Glomerular endothelial cell (primary cell): ENCODE data around the genes IQUB, ASB15, GCC1 and HILPDA.

GRCh38 chr7:123431307-123431598 is 103.1 kb downstream of the IQUB start:
- RAMPAGE, long total RNA, result no peak

- RAMPAGE, long total RNA, result start-site peak on the minus strand at chr7:123534558-123534616, 22 and 13 reads in 2 replicates
Observed at GRCh38 chr7:123534308-123534704, at the start of gene IQUB. IQUB (minus strand) TSS chr7:123534595.

DNA sequence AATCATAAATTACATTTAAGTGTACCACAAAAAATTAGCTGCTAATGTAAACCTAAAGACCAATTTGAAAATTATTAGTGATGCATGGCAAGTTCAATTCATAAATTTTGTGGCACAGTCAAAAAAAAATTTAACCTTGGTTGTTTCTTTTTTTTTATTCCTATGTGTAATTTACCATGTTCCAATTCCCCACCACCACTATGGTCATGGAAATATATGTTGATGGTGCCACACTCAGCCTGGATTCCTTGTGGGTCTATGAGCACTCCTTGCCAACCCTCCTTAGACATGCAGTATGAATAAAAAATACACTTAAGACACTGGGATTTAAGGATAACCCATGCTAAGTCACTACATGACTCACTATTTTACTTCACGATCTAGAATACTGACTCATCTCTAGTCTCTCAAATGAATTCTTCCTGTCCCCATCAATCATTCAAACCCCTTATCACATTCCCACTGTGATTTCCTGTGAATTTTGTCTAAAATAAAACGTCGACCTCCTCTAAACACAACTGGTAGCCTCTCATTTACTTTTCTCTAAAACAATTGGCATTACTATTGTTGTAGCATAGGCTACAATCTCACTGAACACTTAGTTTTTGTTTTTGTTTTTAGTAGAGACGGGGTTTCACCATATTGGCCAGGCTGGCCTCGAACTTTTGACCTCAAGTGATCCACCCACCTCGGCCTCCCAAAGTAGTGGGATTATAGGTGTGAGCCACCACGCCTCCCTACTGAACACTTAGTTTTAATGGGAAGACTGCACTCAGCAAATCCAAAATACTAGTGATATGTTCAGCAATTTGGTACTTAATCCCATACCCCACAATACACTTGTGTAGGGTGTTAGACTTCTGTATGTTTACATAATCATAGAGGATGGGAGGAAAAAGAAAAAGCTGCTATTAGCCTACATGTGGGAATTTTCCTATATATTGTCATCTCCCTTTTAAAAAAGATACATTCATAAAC is 3.8 kb upstream of the IQUB start:
- RAMPAGE, long total RNA, result no peak

- RAMPAGE, long total RNA, result no peak
Observed at GRCh38 chr7:123601329-123602090, at the start of gene ASB15. ASB15 (plus strand) TSS chr7:123601821.

GRCh38 chr7:123637274-123637673 is 18.4 kb upstream of the LMOD2 start:
- RAMPAGE, long total RNA, result no peak

GRCh38 chr7:123642010-123642495 is 13.6 kb upstream of the LMOD2 start:
- RAMPAGE, long total RNA, result no peak

- RAMPAGE, long total RNA, result no peak
Observed at GRCh38 chr7:123719094-123720357, 29.3 kb downstream of the WASL start.

GRCh38 chr7:123747588-123748046 is 1.2 kb downstream of the WASL start:
- RAMPAGE, long total RNA, result no peak

- RAMPAGE, long total RNA, result no peak
Observed at GRCh38 chr7:125034062-125034398, 104.4 kb upstream of the POT1 start.

GRCh38 chr7:127251463-127252670 is 874 bp downstream of the GRM8 start:
- RAMPAGE, long total RNA, result no peak

DNA sequence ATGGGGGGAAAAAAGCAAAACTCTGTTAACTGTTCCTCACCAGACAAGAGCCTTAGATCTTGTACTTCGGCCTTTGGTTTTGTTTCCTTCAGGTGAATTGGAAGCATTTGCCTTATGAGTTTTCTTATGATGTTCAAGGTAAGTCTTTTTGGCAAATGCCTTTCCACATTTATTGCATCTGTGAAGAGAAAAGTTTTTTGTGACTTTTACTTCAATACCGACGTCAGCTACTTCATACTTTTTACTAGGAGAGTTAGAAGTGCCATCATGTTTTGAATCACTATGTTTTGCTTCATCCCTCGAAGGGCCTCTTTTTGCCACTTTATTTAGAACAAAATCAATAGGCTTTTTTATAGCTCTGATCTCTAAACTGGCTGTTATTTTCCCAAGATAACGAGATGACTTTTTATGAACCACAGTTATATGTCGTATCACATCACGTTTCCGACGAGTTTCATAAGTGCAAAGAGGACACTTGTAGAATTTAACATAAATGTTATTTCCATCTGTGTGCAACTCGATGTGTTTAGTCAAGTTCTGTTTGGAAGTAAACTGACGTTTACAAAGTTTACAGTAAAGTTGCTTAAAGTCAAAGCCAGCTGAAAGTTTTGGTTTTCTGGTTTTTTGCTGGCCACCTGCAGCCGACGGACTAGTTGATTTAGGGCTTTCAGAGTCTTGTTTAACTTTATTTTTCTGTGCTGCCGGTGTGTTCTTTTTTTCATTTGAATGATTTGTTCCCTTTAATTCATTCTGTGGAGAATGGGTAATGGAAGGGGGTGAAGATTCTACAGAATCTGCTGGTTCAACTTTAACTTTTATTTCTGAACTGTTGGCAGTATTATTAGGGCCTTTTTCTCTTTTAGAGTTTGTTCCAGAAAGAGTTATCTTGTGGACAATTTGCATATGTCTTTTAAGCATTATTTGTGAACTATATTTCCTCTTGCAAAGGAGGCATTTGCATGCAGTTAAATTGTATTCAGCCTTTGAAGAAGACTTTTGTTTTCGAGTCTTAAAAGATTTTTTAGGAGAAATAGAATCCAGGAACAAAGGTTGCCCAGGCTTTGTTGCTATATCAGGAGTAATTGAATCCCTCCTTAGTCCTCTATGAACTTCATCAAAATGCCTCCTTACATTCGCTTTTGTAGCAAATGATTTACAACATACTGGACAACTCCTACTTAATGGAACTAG is 18.8 kb downstream of the ZNF800 start:
- RAMPAGE, long total RNA, result no peak

DNA sequence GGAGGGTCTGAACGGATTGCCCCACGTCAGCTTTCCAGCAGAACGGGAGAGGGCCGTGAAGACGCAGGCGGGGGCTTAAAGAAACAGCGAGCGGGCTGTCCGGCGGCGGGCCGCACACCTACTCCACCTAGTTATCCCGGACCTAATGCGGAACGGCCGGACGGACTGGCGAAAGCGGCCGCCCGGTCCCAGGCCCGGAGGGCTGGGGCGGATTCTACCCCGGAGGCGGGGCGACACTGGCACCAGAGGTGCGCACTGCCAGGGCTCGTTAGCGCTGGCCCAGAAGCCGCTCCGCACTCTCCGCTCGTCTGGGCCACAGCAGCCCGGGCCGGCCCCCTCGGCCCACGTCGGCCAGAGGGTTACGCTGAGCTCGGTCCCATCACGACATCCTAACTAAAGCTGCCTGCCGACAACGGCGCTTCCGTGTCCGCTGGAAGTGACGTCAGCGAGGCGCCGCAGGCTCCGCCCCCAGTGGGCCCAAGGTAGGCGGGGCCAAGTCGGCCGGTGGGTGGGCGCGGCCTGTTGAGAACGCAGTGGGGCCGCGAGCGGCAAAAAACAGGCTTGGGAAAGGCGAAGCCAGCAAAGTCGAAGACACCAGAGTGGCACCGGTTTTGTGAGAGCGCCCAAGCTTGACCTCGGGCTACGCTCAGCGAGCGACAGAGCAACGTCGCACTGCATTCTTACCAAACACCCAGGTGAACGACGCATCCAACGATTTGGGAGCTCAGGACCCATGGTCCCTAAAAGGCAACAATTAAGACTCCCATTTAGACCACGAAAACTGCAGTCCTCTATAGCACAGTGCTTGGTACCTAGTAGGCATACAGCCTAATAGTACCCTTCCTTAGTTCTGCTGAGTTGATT is at the start of gene GCC1:
Gene GCC1 (minus strand): TSS at position 414 of the 864 bp plus-strand sequence.
- RAMPAGE, long total RNA, result start-site peak on the minus strand centred at position 413 of the sequence, 64 bp wide, 55 and 34 reads in 2 replicates

DNA sequence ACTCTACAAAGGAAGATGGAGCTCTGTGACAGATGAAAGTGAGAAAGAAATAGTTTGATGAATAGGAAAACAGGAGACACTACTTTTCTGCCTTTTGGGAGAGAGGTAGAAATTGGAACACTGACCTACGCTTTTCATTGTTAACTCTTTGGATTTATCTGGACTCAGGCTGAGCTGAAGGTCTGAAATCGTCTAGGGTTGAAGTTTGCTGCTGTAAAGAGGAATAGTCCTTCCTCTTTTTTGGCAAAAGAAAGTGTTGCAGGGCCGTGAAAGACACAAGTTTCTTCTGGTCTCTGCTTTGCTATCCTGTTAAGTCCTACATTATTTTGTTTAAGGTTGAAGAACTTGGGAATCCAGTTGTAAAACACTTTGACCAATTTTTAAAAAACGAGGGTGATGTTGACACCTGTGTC is 3.0 kb downstream of the SND1 start:
- RAMPAGE, long total RNA, result no peak

- RAMPAGE, long total RNA, result no peak
Observed at GRCh38 chr7:127995917-127996364, 35.3 kb downstream of the LRRC4 start.

DNA sequence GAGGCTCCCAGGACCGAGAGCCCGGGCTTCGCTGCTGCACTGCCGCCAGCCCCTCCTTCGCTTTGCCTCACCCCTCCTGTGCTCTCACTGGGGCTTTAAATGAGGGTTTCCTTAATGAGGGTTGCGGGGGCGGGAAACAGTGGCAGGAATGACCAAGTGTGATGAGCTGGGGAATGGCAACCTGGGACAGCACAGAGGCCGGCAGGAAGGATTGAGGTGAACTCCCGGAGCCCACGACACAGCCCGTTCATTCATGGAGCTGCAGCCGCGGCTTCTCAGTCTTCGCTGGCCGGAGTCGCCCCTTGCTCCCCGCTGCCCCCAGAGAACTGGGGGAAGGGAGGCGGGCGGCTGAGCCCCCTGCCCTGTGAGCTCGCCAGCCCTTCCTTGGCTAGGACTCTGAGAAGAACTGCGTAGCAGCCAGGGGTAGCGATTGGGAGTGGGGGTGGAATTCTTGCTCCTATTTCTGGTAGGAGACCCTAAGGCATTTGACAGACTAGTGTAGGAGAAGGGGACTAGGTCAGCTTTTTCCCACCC is 1.6 kb upstream of the LRRC4 start:
- RAMPAGE, long total RNA, result no peak

DNA sequence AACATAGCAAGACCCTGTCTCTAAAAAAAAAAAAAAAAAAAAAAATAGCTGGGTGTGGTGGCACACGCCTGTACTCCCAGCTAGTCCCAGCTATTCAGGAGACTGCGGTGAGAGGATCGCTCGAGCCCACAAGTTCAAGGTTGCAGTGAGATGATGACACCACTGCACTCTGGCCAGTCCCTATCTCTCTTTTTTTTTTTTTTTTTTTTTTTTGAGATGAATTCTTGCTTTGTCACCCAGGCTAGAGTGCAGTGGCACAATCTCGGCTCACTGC is 57.0 kb upstream of the LRRC4 start:
- RAMPAGE, long total RNA, result no peak

DNA sequence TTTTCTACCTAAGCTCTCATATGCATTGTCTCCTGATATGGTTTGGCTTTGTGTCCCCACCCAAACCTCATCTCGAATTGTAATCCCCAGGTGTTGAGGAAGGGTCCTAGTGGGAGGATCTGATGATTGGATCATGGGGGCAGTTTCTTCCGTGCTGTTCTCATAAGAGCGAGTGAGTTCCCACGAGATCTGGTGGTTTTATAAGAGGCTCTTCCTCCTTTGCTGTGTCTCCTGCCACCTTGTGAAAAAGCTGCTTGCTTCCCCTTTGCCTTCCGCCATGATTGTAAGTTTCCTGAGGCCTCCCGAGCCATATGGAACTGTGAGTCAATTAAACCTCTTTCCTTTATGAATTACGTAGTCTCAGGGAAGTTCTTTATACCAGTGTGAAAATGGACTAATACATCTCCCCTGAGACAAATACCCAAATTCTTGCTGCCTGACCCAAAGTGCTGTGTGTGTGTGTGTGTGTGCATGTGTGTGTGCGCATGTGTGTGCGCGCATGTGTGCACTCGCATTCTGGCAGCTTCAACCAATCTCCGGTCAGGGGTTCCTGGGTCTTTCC is 98.0 kb upstream of the LRRC4 start:
- RAMPAGE, long total RNA, result no peak

GRCh38 chr7:128303855-128304164 is 39.9 kb downstream of the RBM28 start:
- RAMPAGE, long total RNA, result no peak

GRCh38 chr7:128400224-128400723 is 9.5 kb downstream of the IMPDH1 start:
- RAMPAGE, long total RNA, result no peak

DNA sequence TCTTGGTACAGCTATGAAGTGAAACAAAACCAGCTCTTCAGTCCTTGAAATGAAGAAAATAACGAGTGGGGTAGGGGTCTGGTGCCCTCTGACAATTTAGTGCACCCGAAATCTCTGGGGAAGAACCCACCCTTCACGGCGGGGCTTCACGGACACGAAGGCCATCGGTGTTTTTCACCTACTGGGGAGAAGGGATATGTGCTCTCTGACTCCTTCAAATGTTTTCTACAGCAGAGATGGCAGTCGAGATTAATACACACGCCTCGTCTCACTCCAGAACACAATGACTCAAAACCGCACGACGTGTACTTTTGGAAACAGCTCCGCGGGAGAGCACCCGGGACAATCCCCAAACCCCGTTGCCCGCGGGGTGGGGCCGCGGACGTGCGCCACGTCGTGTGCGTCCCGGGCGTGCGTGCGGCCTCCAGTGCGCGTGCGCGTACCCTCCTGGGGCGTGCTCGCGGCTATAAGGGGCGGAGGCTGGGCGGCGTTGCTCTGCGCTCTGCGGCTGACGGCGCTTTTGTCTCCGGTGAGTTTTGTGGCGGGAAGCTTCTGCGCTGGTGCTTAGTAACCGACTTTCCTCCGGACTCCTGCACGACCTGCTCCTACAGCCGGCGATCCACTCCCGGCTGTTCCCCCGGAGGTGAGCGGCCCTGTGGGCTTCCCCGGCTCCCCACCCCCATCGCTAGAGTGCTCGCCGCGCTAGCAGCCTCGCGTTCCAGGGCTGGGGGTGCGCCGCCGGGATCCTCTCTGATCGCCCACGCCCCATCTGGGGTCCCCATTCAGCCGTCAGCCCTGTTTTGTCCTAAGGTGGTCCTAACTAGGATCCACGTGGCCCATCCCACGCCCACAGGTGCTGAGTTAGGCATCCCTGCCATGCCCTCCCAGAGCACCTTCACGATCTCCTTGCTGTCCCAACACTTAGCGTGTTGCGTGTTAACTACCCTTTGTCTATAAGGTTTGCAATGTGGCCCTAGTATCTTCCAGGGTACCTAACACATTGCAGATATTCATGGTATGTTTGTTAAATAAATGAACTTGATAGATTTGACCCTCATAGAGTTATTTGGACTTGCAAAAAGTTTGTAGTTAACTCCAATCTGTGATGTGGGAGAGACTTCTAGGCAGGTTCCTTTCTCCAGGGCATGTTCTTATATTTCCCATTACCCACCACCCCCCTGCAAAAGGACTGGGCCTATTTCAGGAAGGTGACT is at the start of gene HILPDA:
Gene HILPDA (plus strand): TSS at position 498 of the 1,214 bp plus-strand sequence.
- RAMPAGE, long total RNA, result start-site peak on the plus strand centred at position 498 of the sequence, 63 bp wide, 99 and 130 reads in 2 replicates